Mesenchymal stem cell of the bone marrow (primary cell): ENCODE measurements around the genes GIN1 and NREP.

GRCh38 chr5:102969069-102969575 lies 150.8 kb downstream of the GIN1 start:
- CAGE, long polyA plus RNA = no peak

DNA sequence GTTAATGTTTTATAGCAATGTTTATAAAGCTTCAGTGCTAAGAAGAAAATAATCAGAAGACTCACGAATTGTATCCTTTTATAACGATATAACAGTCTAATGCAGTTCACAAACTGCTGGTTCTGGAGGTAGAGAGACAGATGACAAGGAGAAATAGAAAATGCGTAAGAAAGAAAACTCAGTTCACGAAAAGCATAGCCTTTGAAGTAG lies 1.6 kb downstream of the GIN1 start:
- CAGE, long polyA plus RNA = no peak

GRCh38 chr5:103119490-103120438 lies at the start of gene GIN1:
Gene GIN1 (minus strand): TSS chr5:103120138.
- CAGE, long polyA plus RNA = no peak

DNA sequence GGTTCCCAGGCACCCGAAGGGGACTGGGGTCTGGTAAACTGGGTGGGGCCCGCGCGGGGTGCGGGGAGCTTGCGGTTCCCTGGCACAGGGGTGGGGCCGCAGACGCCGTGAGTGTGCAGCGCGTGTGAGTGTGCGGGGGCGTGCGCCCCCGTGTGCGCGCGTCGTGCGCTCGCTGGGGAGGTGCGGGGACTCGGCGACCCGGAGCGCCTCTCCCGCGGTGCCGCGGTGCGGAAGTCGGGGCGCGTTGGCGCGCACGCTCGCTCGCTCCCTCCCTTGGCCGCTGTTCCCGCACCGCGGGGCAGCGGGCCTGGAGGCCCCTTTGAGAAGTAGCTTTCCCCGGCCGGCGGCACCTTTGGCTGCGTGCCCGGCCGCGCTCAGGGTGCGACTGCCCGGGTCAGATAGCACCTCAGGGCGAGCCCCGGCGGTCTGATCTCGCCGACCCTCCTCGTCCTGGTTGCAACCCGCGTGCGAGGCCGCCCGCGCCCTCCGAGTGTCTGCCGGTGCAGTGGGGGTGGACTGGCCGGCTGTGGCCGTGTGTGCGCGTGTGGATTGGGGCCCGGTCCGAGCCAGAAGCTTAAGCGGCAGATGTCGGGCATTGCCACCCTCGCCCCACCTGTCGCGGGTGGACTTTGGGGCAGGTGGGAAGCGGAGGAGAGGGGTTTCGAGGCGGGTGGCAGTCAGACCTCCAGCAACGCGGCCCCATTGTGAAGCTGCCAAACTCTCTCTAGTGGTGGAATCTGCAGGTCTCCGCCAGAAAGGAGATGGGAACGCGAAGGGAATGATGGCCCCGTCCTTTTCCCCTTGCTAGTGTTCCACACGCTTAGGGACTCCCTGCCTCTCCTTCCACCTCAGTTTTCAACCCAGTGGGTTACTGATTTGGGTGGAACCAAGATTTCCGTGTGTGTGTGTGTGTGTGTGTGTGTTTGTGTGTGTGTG lies 859 bp downstream of the MACIR start:
- CAGE, long polyA plus RNA = no peak

DNA sequence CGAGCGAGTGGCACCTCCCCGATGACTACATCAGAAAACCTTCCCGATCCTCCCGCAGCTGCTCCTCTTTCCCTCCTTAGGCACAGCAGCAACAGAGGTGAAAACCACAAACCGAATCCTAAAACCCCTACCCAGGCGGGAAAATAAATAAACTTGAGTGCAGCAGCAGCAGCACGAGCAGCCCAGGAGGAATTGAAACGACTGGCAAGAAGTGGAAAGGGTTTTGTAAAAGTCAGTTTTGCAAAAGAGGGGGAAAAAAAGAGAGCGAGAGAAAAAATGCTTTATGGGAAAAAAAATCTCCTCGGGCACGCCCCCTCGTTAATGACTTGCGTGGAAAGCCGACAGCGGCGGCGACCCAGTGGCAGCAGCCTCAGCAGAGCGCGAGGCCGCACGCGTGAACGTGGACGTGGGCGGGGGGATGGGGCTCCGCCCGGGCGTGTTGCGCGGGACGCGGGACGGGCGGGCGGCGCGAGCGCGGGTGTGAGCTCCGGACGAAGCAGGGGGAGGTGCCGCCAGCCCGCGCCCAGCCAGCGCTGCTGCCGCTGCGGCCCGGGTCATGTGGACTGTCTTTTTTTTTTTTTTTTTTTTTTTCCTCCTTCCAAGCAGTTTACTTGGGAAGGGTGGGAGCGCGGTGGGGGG lies 1.3 kb upstream of the EFNA5 start:
- CAGE, long polyA plus RNA = no peak

- CAGE, long polyA plus RNA = no peak
Observed at GRCh38 chr5:107778703-107779028, 107.9 kb upstream of the EFNA5 start.

- CAGE, long polyA plus RNA = no peak
Observed at GRCh38 chr5:107812272-107812984, 141.7 kb upstream of the EFNA5 start.

- CAGE, long polyA plus RNA = no peak
Observed at GRCh38 chr5:107859271-107859782, 188.6 kb upstream of the EFNA5 start.

DNA sequence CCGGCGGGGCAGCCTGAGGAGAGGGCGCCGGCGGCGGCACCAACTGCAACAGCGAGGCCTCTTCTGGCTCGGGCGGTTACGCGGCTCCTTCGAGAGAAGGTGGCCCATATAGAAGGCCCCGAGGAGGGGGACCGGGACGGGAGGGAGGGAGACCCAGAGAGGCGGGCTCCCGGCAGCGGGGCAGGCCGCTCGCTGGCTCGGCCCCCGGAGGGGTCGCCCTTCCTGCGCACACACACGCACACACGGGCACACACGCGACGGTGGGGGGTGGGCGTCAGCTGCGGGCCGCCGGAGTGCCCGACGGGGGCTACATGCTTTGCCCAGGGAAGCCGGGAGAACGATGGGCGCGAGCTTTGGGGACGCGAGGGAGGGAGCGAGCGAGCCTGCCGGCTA lies 318 bp downstream of the FBXL17 start:
- CAGE, long polyA plus RNA = no peak

DNA sequence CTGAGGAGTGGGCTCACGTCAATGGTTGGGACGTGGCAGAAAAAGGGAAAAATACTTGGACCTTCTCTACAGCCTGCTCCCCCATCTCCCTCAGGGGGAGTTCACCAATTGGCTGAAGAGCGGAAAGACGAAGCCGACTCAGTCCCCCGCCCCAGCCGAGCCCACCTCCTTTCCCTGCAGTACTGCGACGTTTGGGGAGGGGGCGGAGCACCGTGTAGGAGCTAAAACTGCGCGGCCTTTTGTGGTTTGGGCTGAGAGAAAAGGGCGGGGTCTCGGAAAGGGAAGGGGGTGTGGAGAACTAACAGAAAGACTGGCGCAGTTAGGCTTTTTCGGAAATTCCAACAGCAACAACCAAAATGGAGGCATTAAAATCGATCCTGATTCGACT lies 352 bp upstream of the PJA2 start:
- CAGE, long polyA plus RNA = no peak

DNA sequence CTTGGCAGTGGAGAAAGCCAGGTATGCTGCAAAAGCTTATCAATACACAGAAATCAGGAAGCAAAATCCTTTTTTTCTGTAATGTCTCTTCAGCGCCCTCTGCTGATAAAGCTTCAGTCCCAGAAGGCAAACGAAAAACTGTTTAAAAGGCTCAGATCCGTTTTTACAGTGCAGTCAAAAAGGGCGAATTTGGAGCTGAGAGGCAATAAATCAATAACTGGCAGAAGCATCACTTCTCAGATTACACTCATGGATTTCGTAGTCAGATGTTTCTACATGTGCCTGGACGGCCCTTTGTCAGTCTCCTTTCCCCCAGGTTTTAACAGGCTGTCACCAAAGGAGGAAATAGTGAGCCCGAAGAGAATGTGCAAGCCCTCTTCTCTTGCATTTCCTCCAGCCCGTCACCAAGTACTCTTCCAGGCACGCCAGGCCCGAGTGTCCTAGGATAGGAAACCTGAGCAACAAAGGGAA lies 1.0 kb upstream of the MAN2A1 start:
- CAGE, long polyA plus RNA = no peak

- CAGE, long polyA plus RNA = no peak
Observed at GRCh38 chr5:109785226-109785935, 95.7 kb downstream of the MAN2A1 start.

DNA sequence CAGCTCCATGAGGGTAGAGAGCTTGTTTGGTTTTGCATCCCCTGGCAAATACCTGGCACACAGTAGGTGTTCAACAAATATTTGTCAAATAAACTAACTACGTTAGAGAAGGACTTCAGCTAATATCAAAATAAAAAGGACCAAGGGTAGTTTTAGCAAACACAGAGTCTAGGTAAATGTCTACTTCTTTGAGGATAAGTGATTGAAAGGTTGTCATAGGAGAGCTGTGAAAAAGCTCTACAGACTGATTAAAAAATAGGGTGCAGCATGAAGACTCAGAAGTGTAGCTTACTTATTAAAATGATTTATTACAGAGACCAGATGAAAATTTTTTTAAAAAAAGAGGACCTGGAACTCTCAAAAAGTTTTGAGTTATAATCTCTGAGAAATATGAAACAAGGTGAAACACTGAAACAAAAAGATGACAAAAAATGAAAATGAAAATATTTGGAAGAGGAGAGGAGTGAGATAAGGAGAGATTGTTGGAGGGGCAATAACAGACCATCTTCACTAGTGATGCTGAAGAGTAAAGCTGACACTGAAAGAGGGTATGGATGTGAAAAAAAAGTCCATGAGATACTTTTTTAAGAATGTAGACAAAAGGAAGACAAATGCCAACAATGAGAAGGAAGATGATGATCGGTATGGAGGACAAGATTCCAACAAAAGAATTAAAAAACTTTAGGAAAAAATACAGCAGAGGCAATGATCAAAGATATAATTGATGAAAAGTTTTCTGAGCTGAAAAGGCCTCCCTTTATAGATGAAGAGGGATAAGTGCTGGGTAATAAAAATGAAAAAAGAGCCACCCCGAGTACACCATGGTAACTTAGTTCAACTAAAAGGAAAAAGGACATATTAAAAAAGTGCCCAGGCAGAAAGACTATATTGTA lies 107.4 kb downstream of the MAN2A1 start:
- CAGE, long polyA plus RNA = no peak

DNA sequence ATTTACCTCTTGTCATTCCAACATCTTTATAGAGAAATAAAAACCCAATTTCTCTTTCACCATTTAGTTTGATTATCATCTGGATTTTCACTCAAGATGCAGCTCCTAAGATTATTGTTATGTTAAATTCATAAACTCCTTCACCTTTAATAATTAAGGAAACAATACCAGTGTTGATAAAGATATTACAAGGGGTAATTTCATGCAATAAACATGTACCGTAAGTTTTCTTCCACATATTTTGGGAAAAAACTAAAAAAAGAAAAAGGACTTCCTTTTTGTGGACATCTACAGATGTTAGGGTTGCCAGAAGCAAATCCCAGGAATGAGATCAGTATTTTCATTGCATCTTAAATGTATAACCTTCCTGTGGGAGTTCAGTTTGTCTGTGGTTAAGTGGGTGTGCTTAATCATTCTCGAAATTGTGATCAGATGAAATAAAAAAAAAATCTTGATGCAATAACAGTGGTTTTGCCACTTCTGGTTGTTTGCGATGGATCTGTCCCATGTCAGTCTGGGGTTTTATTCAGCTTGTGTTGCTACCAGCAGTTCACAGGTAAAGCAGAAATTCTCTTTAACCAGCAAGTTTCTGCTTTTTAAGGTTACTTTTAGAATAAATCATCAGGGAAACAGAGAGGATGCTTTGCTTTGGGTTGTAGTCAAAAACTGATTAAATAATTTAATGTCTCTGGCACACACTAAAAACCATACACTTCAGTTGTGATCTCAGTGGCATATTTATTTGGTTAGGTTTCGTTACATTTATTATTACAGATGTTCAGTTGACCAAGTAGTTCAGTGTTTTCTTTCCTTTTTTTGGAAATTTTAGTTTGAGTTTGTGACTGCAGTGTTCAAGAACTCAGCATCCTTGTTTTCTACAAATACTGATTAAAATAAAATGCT lies 179.0 kb downstream of the MAN2A1 start:
- CAGE, long polyA plus RNA = no peak

DNA sequence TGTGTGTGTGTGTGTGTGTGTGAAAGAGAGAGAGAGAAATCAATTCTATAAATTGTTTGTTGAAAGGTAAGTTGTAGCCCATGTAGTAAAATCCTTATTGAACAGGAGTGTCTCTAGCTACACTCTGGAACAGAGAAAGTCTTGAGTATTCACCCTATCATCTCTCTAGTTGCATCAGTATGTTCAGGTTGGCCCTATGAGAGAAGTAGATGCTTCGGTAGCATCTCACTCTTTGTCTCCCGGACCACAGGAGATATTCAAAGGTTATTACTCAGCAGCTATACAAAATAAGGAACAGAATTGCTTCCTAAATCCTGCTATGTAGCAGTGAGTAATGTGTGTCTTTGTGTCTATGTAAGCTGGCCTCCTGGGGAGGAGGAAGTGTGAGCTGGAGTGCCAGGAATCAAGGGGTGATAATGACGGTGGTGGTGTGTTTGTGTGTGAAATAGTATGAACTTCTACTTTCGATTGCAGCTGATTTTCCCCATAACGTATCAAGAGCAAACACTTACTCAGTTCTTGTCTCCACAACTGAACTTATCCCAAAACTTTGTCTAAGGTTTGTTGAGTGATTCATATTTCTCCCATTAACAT lies 310.9 kb downstream of the MAN2A1 start:
- CAGE, long polyA plus RNA = no peak

- CAGE, long polyA plus RNA = no peak
Observed at GRCh38 chr5:111224581-111224848, 331 bp downstream of the CAMK4 start.

- CAGE, long polyA plus RNA = no peak
Observed at GRCh38 chr5:111225896-111226258, 1.7 kb downstream of the CAMK4 start.

DNA sequence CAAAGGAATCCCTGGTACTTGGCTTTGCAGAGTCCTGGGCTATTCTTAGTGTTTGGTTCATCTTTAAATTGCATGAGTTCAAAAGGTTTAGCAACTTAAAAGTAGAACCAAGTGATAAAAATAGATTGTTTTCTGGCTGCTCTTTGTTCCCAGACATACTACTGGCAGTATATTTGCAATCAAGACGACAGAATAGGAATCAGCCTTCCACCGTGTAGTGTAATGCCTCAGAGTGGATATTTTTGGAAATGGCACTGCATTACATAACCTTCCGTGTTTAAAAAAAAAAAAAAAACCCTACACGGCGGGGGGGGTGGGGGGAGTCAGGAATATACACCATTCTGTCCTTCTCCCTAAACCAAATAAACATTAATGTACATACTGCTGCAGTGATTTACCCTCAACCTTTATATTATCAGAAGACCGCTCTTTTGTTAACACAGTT lies 954 bp downstream of the NREP start:
- CAGE, long polyA plus RNA = no peak

DNA sequence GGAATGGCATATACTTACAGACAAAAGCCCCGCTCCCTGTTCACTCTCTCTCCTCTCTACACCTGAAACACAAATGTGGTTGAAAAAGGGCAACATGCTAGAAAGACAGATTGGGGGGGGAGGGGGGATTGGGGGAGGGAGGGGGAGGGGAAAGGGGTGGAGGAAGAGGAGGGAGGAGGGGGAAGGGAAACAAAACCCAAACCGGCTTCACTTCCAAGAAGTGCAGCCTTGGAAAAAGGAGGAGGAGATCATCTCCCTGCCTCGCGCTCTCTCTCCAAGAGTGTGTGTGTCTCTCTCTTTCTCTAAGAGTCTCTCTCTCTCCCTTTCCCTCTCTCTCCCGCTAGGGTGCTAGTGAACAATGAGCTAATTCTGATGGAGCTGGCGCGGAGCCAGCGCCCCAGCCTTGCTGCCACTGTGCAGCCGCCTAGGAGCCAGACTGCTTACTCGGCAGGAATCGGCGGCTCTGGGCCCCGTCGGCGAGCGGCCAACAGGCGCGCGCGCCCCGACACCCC lies at the start of gene NREP:
TSS of gene NREP (minus strand) at position 77 of the 512 bp plus-strand sequence.
- CAGE, long polyA plus RNA = no peak

DNA sequence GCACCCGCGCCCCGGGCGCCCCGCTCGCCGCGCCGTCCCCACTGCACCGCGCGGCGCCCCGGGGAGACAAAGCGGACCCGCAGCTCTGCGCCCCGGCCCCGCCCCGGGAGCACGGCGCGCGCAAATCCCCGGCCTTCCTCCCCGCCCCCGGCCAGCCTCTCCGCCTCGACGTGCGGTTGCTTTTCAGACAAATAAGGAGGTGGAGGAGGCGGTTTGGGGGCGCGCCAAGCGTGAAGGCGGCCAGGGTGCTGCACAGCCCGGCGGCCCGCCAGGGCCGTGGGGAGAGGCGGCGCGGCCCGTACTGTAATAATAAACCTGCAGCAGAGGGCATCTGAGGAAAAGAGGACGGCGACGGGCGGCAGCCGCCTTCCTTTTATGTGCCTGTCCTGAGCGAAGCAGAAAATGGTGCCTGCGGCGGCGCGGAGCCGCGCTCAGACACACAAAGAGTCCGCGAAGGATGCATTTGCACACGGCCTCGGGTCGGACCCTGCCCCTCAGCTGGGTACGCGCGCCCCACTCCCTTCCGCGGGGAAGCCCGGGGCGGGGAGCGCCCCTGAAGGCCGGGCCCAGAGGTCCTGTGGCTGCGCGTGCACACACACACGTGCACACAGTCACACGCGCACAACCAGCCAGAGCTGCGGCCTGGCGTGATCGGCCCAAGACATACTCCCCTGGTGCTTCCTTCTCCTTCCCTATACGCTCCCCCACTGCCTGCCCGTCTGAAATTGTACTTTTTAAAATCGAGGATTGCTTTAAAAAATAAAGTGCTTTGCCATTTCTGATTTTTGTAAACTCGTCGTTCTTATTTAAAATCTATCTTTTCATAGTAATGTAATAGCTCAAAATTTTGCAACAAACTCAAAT lies 868 bp upstream of the NREP start:
- CAGE, long polyA plus RNA = no peak